Left lung (tissue), 1 donor: Measurements from ENCODE around the genes PARN and RRN3.

- PRO-cap, result no peak
These were observed 152.1 kb downstream of the MRTFB start for GRCh38 chr16:14223110-14223798.

- PRO-cap, result no peak
These were observed 169.1 kb downstream of the MRTFB start for GRCh38 chr16:14240164-14240604.

DNA sequence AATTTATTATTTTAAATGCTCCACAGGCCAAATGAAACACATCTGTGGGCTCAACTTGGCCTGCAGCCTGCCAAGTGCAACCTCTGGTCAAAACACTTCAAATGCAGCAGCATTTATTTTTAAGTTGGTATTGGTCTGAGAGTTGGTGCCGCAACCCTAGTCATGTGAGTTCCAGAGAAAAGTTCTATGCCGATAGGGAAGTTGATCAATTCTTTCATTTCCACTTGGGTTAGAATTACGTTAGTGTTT, 220.9 kb downstream of the MRTFB start:
- PRO-cap, result no peak

- PRO-cap, result no peak
These were observed 265.4 kb downstream of the PARN start for GRCh38 chr16:14364519-14365183.

DNA sequence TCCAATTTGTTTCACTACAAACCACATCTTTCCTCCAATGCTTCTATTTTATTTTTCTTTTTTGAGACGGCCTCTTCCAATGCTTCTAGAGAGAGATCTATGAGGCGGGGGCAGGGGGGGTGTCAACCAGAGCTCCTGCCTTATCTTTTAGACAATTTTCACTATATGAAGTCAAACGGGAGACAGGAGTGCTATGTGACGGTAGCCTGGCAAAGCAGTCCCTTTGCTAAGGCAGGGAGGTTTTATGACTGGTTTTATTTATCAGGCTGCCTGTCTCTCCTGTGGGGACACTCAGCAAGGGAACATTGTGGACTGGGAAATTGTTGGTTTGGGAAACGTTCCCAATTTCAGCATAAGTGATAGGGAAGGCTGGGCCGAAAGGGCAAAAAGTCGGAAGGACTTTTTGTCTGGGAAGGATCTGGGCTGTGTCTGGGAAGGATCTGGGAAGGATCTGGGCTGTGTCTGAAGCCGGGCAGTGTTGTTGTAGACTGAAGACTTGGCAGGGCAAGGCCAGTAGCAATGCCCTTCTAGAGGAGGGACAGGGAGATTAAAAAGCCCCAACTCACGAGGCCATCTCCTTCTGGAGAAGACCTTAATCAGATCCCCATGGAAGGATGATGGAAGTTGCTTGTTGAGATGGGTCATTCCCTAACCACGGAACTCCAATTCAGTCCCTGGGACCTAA, 211.2 kb downstream of the PARN start:
- PRO-cap, result no peak

DNA sequence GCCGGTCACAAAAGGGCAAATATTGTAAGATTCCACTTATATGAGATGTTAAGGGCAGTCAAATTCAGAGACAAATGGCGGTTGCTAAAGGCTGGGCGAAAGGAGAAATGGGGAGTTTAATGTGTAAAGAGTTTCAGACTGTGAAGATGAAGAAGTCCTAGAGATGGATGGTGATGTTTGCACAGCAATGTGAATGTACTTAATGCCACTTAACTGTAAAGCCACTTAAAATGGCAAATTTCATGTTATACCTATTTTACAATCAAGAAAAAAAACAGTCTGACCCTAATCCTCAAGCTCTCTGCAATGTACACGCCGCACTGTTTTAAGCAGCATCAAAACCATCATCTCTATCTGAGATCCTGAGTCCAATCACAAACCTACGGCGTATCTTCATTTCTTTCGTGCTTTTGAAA, 1.0 kb downstream of the PARN start:
- PRO-cap, result no peak

GRCh38 chr16:14629443-14630760, at the start of gene PARN:
Gene PARN (minus strand): TSS chr16:14630260.
- PRO-cap, result bidirectional peak, plus-strand start at chr16:14630484, minus-strand start at chr16:14630183

DNA sequence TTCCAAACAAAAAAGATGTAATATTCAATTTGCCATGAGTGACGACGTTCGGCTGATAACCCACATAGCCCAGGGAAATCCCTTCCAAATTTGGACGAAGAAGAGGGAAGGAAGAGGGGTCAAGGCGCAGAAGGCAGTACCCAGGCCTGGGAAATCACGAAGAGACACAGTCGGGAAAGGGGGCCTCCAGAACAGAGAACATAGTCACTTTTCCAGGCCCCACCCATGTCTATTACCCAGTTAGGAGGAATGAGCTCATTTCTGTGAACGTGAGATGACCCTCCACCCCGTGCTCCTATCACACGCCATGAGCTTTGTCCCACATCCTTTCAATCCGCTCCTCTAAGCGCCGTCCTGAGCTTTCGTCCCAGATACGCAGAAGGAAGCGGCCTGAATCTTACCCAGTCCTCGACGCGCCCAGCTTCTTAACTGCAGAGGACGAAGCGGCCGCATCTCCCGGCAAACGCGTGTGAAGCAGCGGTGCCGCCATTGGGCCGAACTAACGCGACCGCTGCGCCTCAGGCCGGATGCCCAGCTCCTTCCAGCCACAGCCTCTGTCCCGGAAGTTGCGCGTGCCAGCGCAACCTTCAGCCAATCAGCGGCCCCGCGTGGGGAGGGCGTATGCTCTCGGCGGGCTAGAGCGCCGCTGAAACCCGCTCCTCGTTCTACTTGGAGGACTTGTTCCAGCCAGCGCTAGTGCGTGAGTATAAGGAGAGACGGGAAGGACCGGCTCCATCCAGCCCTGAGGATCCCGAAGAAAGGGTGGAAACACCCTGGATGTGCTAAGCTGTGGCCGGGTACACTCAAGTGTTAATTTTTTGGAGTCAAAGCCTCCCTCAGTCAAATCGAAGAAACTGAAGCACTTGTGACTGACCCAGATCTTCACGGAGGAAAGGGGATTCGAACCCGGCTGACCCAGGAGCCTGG, at the start of gene RRN3:
TSS of gene RRN3 (minus strand) at position 529 of the 927 bp plus-strand sequence.
- PRO-cap, result bidirectional peak, plus-strand start at position 649 of the sequence, minus-strand start at position 439 of the sequence

- PRO-cap, result no peak
These were observed 51.3 kb upstream of the RRN3 start for GRCh38 chr16:15145066-15146025.

- PRO-cap, result no peak
These were observed 53.0 kb upstream of the RRN3 start for GRCh38 chr16:15146796-15147731.

GRCh38 chr16:15396358-15396776, 813 bp downstream of the MPV17L start:
- PRO-cap, result no peak

DNA sequence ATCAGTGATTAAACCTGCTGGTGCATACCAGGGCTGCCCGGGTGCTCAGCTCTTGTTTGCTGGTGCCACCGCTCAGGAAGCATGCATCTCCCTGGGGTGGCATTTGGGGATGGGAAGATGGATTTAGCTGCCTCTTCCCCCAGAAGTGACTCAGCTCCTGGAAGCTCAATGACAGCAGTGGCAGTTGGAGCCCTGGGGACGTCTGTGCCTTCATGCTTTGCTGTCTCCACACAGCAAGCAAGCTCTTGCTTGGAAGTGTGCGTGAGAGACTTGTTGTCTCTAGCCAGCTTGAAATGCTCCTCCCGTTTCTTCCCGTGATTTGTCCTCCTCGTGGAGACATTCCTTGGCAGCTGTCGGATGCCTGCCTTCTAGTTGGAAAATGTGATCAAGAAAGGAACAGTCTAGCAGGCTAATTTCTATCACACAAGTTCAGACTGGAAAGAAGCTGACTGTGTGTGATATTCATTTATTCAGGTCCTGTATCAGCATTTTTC, 73.0 kb downstream of the BMERB1 start:
- PRO-cap, result no peak

- PRO-cap, result no peak
These were observed 80.8 kb downstream of the BMERB1 start for GRCh38 chr16:15515260-15515602.

- PRO-cap, result no peak
These were observed 38.0 kb downstream of the MARF1 start for GRCh38 chr16:15604914-15605458.

DNA sequence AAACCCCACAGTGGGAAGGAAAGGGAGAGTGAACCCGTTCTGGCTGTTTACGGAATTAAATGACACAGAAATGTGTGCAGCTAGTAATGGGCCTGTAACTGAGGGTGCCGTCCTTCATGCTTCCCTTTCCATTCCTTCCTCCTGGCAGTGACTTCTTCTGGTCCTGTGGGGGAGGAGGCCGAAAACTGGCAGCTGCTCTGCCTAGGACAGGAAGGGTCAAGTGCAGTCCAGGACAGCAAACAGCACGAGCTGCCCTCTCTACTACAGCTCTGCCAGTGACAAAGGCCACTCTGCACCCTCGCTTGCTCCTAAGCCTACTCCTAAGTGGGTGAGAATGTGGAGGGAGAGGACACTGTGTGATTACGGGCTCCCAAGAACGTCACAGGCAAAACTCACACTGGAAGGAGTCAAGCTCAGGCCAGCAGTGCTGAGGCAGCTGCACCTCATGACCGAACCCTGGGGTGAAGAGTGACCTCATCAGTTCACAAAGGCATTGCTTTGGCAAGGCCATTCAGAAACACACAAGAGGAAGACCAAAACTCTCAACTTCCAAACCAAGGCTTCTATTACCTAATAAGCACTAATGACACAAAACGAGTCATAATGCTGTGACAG, 35.3 kb downstream of the MARF1 start:
- PRO-cap, result no peak

DNA sequence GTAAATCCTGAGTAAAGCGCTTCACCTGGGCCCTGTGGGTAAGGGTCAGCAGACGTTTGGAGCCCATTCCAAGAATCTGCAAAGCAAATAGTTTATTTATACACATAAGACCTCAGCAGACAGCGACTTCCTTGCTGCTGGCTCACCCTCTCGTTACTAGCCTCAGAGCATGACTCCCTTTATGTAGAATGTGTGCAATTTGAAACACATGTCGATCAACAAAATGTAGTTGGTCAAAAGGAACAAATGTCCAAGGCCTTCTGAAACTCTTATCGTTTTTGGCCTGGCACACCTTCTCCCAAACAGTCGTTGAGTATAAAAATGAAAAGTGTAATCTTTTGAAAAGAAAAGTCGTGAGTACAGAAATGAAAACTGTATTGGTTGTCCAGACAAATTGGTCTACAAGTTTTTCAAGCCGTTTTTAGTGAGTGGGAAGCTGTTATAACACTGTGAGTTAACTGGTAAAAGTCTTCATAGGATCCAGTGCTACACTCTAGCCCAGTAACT, 31.2 kb downstream of the MARF1 start:
- PRO-cap, result no peak

DNA sequence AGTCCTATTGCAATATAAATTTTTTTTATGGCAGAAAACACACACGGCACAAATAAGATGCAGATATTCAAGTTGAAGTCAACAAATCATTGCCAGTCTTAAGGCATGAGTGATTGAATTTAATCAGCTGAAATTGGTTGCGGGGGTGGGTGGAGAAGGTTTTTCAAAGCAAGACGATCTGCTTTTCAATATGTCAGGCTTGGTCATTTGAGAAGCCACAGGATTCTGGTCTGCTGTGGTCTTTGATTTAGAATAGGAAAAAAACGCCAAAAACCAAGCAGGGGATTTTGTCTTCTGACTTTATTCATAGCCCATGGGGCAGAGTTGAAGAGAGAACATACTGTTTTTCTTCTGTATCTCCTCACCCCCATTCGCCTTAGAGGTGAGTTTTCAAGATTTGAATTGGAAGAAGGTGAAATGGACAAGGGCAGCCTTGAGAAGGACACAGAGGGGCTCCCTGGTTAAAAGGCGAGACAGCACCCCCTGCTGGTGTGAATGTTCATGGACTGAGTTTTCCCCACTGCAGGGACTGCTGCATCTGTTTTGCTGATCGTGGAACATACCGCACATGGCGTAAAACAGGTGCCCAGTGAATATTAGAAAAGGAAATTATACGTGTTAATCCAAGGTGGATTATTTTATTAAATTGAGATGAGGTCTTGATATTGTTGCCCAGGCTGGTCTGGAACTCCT, 54.3 kb downstream of the NDE1 start:
- PRO-cap, result no peak

GRCh38 chr16:15717113-15717486, 67.1 kb downstream of the NDE1 start:
- PRO-cap, result no peak

- PRO-cap, result no peak
These were observed 71.3 kb downstream of the NDE1 start for GRCh38 chr16:15721208-15721898.

- PRO-cap, result no peak
These were observed 21.7 kb downstream of the MYH11 start for GRCh38 chr16:15834991-15835759.